Daoy (cell line): ENCODE measurements around a stretch of chr22.

- RAMPAGE, long total RNA: no peak
Observed at GRCh38 chr22:46678527-46679557, 58.7 kb downstream of the GRAMD4 start.

DNA sequence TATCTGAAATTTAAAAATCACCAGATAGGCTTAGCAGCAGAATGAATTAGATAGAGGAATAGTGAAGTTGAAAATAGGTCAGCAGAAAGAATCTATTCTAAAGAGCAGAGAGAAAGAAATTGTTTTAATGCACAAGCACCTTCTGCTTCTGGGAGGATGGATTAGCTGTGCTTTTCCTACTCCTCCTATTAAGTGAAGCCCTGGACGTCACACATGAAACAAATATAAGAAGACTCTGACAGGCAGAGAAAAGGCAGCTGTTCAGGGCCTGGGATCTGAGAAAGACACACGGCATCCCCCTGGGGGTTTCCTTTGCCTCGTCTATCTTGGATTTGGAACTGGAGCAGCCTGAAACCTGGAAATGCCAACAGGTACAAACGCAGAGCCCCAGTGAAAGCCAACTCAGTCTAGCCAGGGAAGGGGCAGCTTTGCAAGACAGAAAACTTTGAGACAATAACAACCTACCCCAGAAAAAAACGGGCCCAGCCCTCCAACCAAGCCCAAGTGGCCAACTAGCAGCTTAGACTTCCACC is 7.5 kb downstream of the CERK start:
- RAMPAGE, long total RNA: no peak

- RAMPAGE, long total RNA: no peak
Observed at GRCh38 chr22:46734139-46734338, 4.0 kb downstream of the CERK start.

- RAMPAGE, long total RNA: no peak
Observed at GRCh38 chr22:46734837-46735796, 2.9 kb downstream of the CERK start.

DNA sequence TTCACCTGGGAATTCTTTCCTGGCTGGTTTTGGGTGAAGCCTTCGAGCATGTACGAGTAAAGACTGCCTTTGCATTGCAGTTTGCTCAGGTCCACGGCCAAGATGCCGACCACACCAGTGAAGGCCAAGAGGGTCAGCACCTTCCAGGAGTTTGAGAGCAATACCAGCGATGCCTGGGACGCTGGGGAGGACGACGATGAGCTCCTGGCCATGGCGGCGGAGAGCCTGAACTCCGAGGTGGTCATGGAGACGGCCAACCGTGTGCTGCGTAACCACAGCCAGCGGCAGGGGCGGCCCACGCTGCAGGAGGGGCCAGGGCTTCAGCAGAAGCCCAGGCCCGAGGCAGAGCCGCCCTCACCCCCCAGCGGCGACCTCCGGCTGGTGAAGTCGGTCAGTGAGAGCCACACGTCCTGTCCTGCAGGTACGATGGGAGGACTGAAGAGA is 31.0 kb downstream of the TBC1D22A start:
- RAMPAGE, long total RNA: no peak

- RAMPAGE, long total RNA: no peak
Observed at GRCh38 chr22:46881292-46881710, 118.9 kb downstream of the TBC1D22A start.

- RAMPAGE, long total RNA: no peak
Observed at GRCh38 chr22:47089879-47090160, 327.4 kb downstream of the TBC1D22A start.

DNA sequence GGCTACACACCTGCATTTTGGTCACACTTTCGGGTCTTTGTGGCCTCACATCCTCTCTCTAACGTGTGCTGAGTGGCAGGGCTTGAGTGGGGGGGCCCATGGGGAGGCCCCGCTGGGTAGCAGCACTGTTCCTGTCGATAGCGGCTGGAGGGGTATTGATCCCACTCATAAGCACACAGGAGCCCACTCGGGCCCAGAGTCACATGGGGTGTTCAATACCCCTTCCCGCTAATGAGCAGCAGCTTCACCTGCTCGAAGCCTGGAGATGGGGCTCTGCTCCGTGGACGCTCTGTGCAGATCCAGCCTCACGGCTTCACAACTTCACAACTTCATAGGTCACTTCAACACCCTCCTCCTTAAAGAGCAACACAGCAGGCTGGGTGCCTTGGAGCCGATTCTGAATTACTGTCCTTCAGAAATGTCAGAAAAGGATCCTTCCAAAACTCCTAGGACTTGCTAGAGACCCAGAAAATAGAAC is 533.2 kb downstream of the TBC1D22A start:
- RAMPAGE, long total RNA: no peak

- RAMPAGE, long total RNA: no peak
Observed at GRCh38 chr22:48097864-48098622, 391.3 kb upstream of the TAFA5 start.

DNA sequence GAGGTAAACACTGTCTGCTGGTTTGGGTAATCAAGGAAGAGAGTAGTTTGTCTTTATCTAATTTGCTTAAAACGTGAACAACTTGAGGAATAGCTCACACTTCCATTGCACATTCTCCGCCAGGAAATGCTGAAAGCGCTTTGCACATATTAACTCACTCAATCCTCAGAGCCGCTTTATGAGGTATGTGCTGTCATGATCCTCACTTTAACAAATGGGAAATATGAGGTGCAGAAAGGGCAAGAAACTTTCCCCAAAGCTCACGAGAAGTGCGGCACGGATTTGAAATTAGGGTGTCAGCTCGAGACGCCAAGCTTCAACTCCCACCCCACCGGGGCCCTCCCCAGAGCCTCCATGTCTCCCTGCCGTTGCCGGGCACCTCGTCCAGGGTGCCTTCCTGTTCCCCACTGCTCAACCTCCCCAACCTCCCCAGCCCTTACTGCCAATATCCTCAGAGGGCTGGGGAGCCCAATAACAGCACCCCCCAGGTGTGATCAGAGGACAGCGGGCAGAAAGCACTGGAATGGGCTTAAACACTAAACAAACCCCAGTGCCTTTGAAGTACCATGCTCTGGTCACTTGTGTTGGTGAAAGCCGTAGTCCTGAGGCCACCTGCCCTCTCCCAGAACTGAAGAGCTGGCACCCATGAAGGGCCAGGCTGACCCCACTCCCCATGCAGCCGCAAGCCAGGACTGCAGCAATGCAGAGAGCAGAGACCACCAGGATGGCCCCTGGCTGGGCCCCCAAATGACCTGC is 390.5 kb upstream of the TAFA5 start:
- RAMPAGE, long total RNA: no peak

GRCh38 chr22:48225553-48225916 is 263.8 kb upstream of the TAFA5 start:
- RAMPAGE, long total RNA: no peak

DNA sequence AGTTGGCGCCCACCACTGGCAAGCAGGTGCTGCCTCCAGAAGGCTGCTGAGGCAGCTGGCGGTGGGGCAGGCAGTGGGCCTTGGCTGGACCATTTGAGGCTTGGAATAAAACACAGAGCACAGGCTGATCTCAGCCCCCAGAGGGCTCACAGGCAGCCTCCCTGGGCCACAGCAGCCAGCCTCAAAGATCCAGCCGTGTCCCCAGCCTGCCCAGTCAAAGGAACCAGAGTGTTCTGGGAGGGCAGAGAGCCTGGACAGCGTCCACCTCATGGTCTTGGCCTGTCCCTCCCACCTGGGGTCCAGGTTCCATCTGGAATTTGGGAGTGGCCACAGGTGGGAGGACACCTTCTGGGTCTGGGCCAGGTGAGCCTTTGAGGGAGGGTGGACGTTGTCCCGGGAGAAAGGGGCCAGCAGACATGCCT is 186.6 kb downstream of the TAFA5 start:
- RAMPAGE, long total RNA: no peak

DNA sequence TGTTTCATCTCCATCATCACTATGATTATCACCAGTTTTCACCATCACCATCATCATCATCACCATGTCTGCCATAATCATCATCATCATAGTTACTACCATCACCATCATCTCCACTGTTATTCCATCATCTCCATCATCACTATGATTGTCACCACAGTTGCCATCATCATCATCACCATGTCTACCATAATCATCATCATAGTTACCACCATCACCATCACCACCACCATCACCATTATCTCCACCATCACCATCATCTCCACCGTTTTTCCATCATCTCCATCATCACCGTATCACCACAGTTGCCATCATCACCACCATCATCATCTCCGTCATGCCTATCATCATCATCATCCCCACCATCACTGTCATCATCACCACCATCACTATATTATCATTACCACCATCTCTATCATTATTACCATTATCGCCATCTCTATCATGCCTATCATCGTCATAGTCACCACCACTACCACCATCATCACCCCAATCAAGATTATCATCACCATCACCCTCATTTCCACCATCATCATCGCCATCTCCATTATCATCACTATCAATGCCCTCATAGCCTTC is 264.8 kb downstream of the BRD1 start:
- RAMPAGE, long total RNA: no peak

DNA sequence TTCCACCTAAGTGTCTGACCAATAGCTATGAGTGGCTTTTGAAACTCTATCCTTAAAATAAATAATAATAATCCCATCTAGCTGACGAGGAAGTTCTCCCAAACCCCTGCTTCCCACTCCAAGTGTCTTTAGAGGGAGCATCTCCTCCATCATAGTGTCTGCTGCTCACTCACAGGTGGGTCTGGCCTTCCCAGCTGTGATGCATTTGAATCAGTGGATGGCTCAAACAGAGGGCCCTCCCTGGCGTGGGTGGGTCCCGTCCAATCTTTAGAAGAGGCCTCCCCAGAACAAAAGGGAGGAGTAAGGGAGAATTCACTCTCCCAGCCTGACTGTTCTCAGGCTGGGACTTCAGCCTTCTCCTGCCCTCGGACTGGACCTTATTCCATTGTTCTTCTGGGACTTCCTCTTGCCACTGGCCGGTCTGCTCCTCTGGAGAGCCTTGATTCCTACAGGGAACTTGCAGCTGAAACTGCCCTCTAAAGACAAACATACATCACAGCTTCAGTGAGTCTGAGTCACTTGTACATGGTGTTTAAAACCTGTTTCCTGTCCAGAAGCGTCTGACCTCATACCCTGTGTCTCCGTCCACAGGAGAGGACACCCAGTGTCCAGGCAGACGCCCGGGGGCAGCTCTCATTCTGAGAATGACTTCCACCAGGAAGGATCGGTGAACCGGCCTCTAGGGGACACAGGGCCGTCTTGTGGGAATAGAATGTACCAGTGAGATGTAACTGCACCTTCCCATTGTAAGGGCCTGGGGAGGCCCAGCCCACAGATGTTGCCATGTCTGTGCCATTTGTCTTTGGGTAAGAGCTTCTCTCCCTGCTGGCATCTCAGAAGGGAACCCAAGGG is 234.7 kb downstream of the BRD1 start:
- RAMPAGE, long total RNA: no peak

- RAMPAGE, long total RNA: no peak
Observed at GRCh38 chr22:49610457-49611360, 217.0 kb downstream of the BRD1 start.

DNA sequence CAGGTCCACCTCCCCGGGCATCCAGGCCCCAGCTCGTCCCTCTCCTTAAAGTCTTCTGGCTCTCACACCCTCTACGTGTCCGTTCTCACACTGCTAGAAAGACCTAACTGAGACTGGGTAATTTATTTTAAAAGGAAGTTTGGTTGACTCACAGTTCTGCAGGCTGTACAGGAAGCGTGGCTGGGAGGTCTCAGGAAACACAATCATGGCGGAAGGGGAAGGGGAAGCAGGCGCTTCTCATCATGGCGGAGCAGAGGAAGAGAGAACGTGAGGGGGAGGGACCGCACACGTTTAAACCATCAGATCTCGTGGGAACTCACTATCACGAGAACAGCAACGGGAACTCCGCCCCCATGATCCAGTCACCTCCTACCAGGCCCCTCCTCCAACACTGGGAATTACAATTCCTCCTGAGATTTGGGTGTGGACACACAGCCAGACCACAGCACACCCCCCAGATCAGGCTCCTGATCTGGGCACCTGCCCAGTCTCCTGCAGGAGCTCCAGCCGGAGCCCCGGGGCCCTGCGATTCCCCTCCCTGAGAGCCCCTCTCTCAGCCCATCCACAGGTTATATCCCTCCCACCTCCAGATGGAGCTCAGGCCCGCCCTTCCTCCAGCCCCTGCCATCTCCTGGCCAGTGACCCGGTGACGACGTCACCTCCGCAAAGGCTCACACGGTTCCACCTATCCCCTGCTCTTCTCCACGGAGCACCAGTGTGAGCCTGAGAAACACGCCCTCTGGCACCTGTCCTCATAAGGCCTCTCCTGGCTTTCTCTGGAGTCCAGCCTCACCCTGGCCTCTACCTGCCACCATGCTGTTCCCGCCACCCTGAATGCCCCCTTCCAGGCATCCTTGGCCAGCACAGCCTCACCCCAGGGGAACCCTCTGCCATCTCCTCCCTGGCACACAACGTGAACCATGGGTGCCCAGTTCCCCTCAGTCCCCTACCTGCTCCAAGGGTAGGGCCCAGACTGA is 170.1 kb downstream of the BRD1 start:
- RAMPAGE, long total RNA: no peak

GRCh38 chr22:49725725-49726088 is 102.0 kb downstream of the BRD1 start:
- RAMPAGE, long total RNA: no peak

DNA sequence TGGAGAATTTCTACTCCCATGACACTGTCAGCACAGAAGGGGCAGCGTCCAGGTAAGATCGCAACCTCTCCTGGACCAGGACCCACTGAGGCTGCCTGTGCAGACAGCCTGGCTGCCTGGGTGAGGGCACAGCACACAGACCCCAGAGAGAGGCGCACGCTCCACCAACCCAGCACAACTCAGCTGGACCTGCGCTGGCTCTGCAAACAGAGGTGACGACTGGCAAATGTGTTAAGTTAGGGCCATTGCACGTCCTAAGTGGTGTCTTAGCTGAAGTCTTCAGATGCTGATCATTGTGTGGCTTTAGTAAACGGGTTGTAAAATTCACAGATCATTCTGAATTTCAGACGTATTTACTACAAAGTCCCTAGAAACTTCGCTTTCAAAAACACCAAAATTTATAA is 33.2 kb downstream of the BRD1 start:
- RAMPAGE, long total RNA: no peak

GRCh38 chr22:49884417-49884951 is 30.8 kb downstream of the ZBED4 start:
- RAMPAGE, long total RNA: no peak

GRCh38 chr22:49935593-49935933 is 17.1 kb downstream of the CRELD2 start:
- RAMPAGE, long total RNA: no peak